Ovary (tissue), 7 donors: ENCODE measurements around a stretch of chr10.

DNA sequence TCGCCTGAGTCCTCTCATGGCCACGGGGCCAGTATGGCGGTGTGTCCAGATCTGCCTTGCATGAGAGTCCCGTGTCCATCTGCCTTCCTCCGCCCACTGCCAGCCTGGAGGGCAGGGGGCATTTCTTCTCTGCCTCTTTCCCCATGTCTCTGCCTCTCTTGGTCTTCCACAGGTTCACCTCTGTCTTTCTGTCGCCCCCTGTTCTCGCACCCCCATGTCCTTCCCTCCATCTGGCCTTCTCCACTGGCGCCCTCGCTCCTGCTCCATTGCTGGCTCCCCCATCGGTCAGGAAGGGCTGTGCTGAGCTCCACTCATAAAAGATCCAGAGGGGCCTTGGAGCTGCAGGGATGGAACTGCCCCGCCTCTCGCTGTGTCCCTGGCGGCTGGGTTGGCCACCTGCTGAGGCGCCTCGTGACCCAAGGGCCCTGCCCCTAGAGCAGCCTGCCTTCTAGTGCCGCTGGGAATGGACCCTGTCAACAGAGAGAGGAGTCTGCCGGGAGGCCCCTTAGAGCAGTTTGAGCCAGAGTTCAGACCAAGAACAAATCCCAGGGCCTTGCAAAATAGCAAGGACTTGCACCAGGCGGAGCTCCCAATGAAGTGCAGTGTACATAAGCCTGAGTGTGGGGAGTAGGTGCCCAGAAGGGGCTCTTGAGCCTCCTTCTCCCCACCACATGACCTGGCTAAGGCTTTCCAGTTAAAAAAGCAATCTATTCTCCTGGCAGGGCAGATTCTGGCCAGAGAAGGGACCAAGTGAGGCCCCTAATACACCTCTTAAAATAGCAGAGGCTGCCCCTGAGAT is 42.0 kb downstream of the GOLGA7B start:
- PRO-cap, 7 experiments, result no peak in any of the 7 experiments
- RAMPAGE, long total RNA, 2 experiments, result no peak in any of the 2 experiments

DNA sequence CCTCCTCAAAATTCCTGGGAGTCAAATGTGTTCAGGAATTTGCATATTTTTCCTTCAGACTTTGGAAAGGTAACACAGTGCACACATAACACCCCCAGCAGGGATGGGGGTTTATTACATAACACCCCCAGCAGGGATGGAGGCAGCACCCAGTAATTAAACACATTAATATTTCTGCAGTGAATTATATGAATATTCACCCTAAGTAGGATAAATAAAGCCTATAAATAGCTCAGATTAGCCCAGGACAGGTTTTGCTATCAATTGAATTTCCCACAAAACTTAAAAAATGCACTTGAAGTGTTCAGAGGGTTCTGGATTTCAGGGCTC is 76.8 kb downstream of the GOLGA7B start:
- PRO-cap, 7 experiments, result no peak in any of the 7 experiments
- RAMPAGE, long total RNA, 2 experiments, result no peak in any of the 2 experiments

- PRO-cap, 7 experiments, result no peak in any of the 7 experiments
- RAMPAGE, long total RNA, 2 experiments, result no peak in any of the 2 experiments
Measured at GRCh38 chr10:98202548-98203266, 65.3 kb downstream of the LOXL4 start.

- PRO-cap, 7 experiments, result no peak in any of the 7 experiments
- RAMPAGE, long total RNA, 2 experiments, result no peak in any of the 2 experiments
Measured at GRCh38 chr10:98243805-98244466, 24.1 kb downstream of the LOXL4 start.

DNA sequence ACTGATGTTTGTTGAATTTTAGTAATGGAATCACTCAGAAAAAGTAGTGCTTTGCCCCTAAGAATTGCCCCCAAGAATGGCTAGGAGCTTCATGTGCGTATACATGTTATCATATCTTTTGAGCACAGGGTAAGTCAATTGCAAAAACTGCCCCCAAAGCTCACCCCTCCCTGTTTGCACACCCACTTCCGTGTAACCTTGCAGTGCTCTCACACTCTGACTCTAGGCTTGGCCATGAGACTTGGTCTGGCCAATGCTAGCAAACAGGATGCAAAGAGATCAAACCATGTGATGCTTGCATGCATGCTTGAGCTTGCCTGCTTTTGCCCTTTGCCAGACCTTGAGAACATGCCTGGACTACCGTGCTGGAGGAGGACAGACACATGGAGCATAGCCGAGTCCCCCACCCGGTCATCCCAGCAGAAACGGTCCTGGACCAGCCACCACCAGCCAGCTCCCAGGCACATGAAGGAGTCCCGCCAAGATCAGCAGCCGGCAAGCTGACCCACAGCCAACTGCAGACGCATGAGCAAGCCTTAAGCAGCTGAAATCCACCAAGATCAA is 23.5 kb downstream of the PYROXD2 start:
- PRO-cap, 7 experiments, result no peak in any of the 7 experiments
- RAMPAGE, long total RNA, 2 experiments, result no peak in any of the 2 experiments

- PRO-cap, 7 experiments, result no peak in any of the 7 experiments
- RAMPAGE, long total RNA, 2 experiments, result no peak in any of the 2 experiments
Measured at GRCh38 chr10:98436879-98437464, 9.8 kb downstream of the HPS1 start.

GRCh38 chr10:98567478-98567677 is 120.6 kb upstream of the HPS1 start:
- PRO-cap, 7 experiments, result no peak in any of the 7 experiments
- RAMPAGE, long total RNA, 2 experiments, result no peak in any of the 2 experiments

DNA sequence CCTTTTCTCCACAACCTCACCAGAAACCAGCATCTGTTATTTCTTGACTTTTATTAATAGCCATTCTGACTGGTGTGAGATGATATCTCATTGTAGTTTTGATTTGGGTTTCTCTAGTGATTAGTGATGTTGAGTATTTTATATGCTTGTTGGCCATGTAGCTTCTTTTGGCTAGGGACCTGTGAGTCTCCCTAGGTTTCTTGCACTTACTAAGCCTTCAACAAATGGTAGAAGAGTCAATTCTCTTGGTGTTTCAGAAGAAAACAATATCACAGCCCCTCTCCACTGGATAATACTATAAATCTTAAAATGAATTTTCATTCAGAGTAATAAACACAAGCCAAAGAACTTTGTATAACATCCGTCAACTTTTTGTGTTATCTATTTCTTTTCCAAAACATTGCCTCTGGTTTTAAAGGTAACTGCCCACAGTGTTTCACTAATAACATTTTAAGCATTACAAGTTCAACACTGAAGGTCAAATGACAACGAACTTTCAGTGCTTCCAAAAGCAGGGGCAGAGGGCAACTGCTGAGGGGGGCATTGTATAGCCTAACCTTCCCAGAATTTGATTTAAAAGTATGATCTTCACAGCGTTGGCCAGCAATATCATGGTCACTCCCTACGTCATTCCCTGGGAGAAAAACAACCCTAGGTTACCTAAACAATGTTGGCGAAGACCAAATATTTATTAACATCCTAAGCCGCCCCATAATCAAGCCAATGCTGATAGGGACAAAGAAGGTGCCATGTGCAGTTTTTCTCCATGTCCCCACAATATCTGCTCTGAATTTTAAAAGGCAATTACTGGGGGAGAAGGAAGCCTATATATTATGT is 2.3 kb upstream of the GOT1 start:
- PRO-cap, 7 experiments, result peak in 1 of 7 experiments; most common plus-strand start position 723 of the sequence (in 1)
- RAMPAGE, long total RNA, 2 experiments, result no peak in any of the 2 experiments

- PRO-cap, 7 experiments, result no peak in any of the 7 experiments
- RAMPAGE, long total RNA, 2 experiments, result no peak in any of the 2 experiments
Measured at GRCh38 chr10:99610552-99611524, 9.4 kb downstream of the SLC25A28 start.

DNA sequence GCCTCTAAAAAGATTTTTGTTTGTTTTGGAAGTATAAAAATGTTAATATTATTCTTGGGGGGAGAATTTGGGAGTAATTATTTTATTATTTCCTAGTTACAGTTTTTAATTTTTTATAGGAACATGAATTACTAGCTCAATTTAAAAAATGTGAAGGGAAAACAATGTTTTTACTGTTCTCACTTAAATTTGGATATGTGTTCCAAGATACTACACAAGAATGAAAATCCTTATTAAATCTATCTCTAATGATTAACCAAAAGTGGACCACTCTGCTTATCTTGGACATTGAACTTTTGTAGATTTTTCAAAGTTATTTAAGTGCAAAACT is 6.8 kb upstream of the ABCC2 start:
- PRO-cap, 7 experiments, result no peak in any of the 7 experiments
- RAMPAGE, long total RNA, 2 experiments, result no peak in any of the 2 experiments

DNA sequence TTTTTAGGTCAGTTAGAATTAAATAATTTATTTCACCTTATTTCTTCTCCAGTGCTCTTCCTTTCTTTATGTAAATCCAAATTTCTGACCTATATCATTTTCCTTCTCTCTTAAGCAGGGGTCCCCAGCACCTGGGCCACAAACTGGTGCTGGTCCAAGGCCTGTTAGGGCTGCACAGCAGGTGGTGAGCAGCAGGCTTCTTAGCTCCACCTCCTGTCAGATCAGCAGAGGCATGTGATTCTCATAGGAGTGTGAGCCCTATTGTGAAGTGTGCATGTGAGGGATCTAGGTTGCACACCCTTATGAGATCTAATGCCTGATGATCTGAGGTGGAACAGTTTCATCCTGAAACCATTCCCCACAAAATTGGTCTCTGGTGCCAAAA is 4.5 kb upstream of the ABCC2 start:
- PRO-cap, 7 experiments, result no peak in any of the 7 experiments
- RAMPAGE, long total RNA, 2 experiments, result no peak in any of the 2 experiments

DNA sequence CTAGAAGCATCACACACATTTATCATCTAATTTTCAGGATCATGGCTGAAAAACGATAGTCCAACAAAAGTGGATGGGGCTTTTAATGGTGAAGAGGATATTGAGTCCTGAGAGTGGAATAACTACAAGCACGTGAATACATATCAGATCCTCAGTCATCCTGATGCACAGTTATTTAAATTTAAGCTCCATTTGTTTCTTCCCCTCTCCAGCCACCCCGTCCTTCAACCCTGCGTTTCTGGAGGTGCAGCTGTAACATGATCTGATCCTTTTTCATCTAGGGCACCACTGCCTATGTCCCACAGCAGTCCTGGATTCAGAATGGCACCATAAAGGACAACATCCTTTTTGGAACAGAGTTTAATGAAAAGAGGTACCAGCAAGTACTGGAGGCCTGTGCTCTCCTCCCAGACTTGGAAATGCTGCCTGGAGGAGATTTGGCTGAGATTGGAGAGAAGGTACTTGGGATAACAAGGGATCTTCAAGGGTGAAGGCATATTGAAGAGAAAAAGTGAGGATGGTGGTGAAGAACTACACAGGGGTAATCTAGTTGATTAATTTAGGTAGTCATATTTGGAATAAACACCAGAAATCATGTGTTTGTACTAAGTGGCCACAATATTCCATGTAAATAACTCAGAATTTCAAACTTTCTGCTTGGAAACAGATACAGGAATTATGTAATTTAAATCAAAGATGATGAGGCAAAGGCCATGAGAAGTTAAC is 34.8 kb downstream of the ABCC2 start:
- PRO-cap, 7 experiments, result no peak in any of the 7 experiments
- RAMPAGE, long total RNA, 2 experiments, result no peak in any of the 2 experiments

- PRO-cap, 7 experiments, result peak in 2 of 7 experiments; most common plus-strand start chr10:99880291 (in 1)
- RAMPAGE, long total RNA, 2 experiments, result no peak in any of the 2 experiments
Measured at GRCh38 chr10:99880176-99880661, 97.8 kb downstream of the ABCC2 start.

DNA sequence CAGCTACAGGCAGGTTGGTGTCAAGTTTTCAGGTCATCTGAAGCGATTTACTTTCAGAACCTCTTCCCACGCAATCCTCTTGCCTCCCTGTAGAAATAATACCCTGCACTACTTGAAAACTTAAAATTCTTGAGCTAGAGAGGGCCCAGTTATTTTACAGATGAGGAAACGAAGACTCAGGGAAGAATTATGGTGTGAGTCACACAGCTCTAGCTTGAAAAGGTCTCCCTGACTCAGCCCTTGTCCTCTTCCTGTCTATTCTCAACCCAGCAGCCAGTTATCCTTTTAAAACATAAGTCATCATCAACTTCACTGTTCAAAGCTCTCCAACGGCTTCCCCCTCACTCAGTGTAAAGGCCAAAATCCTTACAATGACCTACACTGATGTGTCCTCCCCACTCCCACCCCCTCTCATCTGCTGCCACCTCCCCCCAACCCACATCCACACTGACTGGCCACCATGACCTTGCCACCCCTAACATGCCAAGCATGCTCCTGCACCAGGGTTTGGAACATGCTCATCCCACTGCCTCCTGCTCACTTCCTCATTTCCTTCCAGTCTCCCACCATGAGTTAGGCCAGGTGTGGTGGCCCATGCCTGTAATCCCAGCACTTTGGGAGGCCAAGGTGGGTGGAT is 3.4 kb downstream of the DNMBP start:
- PRO-cap, 7 experiments, result no peak in any of the 7 experiments
- RAMPAGE, long total RNA, 2 experiments, result no peak in any of the 2 experiments

DNA sequence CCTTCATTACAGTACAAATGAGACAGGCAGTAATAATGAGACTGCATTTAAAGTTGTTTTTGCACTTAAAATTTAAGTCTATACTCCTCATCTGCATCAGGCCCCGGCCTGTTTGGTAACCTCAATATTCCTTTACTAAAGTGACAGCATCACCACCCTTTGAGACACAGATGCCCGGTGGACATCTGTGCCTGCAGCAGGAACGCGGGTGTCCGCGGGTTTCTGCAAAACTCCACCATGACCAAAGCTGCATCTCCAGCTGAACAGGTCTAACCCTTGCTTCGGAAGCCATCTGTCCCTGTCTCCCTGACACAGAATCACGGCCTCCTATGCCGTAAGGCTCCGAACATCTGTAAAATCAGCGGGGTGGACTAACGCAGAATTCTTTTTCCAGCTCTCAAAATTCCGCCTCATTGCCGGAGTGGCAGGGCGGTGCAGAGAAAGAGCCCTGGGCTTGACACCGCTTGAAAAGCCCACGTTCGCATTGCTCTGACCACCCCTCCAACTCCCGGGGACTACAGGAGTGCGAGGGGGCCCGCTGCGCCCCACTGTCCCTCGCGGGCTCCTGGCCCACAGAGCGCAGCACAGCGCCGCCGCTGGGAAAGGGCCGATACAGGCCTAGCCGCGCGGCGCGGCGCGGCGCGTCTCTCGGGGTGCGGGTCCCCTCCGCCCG is 515 bp downstream of the DNMBP start:
- PRO-cap, 7 experiments, result peak in 5 of 7 experiments; most common plus-strand start position 582 of the sequence (in 2); most common minus-strand start position 574 of the sequence (in 3)
- RAMPAGE, long total RNA, 2 experiments, result no peak in any of the 2 experiments

GRCh38 chr10:100187568-100188090 is 1.8 kb upstream of the ERLIN1 start:
- PRO-cap, 7 experiments, result no peak in any of the 7 experiments
- RAMPAGE, long total RNA, 2 experiments, result no peak in any of the 2 experiments

GRCh38 chr10:100342167-100342885 is 4.7 kb upstream of the SCD start:
- PRO-cap, 7 experiments, result no peak in any of the 7 experiments
- RAMPAGE, long total RNA, 2 experiments, result no peak in any of the 2 experiments

DNA sequence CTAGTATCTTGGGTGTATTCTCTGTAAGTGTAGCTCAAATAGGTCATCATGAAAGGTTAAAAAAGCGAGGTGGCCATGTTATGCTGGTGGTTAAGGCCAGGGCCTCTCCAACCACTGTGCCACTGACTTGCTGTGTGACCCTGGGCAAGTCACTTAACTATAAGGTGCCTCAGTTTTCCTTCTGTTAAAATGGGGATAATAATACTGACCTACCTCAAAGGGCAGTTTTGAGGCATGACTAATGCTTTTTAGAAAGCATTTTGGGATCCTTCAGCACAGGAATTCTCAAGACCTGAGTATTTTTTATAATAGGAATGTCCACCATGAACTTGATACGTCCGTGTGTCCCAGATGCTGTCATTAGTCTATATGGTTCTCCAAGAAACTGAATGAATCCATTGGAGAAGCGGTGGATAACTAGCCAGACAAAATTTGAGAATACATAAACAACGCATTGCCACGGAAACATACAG is 17.2 kb downstream of the SCD start:
- PRO-cap, 7 experiments, result no peak in any of the 7 experiments
- RAMPAGE, long total RNA, 2 experiments, result no peak in any of the 2 experiments

DNA sequence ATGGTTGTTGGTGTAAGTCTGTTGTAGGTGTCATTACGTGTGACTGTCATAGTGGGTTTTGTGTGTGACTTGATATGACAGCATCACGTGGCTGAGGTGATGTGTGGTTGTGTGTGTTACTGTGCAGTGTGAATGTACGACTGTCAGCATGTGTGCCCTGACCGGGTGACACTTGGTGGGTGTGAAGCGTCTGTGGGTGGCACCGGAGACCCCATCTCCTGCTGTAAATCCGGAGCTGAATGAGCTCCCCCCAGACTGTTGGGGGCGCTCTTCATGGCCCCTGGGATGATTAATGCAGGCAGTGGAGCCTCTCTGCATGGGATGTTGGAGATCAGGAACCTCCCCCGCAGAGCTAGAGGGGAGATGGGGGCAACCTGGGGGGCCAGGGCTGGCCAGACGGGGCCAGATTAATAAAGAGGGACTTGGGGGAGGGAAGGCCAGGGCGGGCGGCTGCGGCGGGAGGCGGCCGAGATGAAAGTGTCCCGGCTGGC is 33.9 kb downstream of the HIF1AN start:
- PRO-cap, 7 experiments, result no peak in any of the 7 experiments
- RAMPAGE, long total RNA, 2 experiments, result no peak in any of the 2 experiments

DNA sequence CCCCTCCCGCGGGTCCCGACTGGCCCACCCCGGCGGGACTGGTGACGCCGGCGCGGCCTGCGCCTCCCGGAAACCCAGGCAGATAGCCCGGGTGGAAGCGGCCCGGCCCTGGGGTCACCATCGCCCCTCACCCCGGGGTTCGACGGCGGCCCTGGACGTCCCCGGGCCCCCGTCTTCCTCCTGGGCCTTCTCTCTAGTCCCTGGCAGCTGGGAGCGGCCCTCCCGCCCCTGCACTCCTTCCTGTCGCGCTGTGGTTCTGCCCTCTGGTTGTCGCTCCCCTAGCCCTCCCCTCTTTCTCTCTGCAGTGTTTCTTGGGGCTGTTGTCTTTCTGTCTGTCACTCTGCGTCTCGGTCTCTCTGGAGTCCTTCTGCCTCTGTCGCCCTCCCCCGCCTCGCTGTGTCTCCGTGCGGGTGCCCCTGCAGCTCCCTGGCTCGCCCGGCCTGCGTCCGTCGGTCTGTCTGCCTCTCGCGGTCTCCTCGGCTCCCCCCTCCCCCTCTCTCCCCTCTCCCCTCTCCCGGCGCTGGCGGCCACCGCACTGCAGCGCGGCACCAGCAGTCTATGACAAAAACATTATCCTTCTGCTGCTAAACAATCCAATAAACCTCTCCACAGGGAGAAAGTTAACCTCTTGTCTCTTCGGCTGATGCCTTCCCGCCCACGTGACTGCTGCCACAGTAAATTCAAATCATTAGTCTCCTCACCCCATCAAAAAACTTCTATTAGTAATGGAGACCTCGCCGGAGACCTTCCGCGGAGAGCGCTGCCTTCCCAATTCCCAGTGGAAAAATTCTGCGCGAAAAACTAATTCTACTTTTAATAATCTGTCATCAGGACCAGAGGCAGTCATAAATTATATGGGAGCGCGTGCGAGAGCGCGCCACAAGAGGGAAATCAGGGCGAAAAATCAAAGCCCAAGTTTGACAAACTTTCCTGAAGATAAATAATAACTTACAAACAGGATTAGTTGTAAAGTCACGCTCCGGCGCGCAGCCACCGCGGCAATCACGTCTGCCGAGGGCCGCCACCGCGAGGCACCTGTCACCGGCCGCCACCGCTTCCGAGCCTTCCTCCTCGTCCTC is 90.2 kb upstream of the PAX2 start:
- PRO-cap, 7 experiments, result no peak in any of the 7 experiments
- RAMPAGE, long total RNA, 2 experiments, result no peak in any of the 2 experiments